ENCODE results near the gene SEMA4D.

DNA sequence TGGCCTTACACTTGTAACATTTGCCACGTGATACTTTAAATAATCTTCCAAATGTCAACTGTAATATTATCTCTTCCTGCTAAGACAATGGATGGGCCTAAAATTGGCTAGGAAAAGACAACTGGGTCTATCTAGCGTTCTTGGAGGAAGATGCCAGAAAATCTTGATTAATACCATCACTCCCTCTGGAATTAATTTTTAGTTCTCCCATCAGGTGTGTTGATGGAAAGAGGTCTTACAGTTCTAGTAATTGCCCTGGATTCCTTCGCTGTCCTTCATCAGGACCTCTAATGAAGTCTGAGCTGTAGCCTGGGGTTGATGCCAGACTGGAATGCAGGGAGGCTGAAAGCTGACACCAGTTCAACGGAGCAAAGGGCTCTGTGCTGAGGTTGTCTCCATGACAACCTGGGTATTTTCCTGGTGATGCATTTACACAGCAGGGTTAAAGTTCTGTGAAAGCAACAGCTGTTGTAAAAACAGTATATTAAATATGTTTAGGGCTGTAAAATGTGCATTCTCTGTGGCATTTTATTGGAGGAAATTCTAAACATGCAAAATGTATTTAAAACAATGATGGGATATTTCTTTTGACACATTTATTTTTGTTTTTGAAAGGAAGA lies 92.2 kb downstream of the GAS1 start:
- PRO-cap, result no peak

DNA sequence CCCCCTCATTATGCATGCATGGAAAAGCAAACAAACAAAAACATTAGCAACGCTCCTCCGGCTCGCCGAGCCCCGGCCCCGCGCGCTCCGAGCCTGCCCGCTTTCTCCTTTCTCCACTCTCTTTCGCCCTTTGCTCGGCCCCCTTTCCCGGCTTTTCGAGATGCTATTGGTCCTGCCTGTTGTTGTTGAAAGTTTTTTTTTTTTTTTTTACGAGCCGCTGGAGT lies 181 bp upstream of the GAS1 start:
- PRO-cap, result bidirectional peak, plus-strand start outside the sequence, minus-strand start at position 70 of the sequence

DNA sequence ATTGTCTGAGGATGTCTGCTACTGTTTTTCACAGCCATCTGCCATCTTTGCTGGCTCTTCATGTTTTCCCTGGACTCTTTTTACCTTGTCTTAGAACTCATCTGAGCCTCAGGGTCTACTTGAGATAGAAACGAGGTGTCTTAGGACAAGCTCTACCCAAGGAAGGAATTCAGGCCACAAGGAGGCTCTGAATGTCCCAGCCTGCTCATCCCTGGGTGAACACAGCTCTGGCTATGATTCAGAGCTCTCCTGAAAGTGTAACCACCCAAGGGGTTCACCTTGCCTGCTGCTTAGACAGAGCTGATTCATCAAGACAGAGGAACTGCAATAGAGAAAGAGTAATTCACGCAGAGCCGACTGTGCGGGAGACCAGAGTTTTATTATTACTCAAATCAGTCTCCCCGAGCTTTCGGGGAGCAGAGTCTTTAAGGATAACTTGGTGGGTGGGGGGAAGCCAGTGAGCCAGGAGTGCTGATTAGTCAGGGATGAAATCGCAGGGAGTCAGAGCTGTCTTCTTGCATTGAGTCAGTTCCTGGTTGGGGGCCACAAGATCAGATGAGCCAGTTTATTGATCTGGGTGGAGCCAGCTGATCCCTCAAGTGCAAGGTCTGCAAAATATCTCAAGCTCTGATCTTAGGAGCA lies 123.7 kb upstream of the DAPK1 start:
- PRO-cap, result no peak

DNA sequence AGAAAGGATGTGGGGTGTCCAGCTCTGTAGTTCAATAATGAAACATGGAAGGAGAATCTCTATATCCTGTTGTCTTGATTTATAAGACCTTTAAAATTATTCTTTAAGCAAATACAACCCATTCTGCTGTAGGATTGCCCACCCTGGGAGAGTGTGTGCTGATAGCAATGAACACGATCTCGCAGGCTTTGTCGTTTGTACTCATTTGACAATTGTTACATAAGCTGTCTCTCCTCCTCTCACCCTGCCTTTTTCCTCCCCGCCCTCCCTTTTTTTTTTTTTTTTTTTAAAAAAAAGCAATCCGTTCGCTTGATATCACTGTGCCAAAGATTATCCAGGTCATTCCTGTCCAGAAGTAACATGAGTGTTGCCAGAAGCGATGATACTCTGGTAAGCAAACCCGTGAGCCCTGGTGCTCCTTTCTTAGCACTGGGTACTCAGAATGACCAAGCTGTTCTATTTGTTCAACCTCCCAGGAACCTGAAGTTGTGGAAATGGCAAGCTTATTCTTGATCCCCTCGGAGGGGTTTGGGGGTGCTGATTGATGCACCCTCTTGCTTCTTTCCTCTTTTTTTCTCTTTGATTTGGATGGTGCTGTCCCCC lies 82.7 kb upstream of the CTSL start:
- PRO-cap, result no peak

DNA sequence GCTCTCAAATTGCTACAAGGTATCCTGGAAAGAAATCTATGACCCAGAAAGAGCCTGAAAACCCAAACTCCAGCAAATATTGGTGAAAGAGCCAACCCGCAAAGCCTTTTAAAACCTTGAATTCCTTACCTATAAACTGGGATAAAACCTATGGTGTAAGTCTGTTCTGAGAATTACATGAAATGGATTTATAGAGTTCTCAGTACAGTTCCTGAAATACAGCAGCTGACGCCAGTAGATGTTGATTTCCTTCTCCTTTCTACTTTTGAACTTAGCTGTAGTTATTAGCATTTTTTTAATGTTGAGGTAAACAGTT lies 3.6 kb downstream of the SPIN1 start:
- PRO-cap, result no peak

DNA sequence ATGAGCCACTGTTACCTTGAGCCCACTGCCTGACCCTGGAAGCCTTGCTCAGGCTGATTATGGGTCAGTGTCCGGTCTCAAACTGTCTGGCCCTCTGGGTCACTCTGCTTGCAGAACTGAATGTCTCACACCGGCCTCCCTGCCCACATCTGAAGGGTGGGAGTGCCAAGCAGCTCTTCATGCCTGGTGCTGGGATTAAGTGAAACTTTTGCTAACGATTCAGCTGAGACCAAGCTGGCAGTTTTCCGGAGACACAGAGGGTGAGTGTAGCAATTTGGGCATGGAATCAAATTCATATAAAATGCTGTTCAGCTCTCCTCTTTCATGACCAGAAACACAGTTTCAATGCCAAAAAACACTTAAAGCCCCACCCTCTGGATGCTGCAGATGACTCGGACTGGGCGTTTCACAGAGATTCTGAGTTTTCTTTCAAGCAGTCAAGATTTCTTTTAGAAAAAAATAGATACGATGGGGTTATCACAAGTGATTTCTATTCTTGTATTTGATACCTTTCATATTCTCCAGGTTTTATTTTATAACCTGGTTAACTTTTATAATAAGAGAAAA lies 207.5 kb downstream of the NXNL2 start:
- PRO-cap, result no peak

DNA sequence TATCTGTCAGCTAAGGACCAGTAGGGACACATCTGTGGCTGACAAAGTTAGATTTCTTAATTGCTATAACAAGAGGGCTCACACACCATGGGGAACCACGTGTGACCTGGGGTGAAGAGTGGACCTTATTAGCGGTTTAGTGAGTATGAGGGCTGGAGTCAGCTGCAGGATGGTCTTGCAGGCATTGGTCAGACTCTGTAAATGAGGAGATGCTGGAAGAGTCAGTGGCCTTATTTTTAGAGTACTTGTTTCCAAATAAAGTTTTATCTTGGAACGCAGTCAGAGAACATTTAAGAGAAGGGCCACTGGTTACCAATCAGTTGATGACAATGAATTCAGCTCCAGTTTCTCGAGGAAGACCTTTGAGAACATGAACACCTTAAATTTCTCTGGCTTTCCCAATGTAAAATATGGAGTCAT lies 186.0 kb upstream of the S1PR3 start:
- PRO-cap, result no peak

DNA sequence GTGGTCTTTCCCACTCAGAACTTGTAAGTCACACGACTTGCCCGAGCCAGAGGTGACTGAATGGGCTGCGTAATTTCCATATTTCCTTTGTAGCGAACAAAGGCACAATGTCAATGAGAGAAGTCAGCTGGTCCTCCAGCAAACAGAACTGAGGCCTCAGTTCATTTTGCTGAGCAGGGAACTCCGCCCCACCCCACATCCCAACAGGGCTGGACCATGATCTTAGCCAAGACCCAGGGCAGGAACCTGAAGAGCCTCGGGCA lies 30.6 kb downstream of the S1PR3 start:
- PRO-cap, result no peak

DNA sequence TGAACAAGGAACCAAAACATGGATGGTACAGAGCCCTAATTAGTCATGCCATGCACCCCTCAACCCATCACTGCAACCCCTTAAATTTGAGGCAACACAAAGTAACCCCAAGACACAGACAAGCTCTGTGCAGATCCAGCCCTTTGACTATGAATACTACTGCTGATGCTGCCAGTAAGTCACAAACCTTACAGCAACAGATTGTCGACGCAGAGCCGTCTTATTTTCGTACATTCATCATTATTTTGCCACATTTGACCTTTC lies 2.6 kb downstream of the SHC3 start:
- PRO-cap, result no peak

- PRO-cap, result no peak
These were observed 47.6 kb upstream of the SHC3 start for GRCh38 chr9:89226139-89226610.

DNA sequence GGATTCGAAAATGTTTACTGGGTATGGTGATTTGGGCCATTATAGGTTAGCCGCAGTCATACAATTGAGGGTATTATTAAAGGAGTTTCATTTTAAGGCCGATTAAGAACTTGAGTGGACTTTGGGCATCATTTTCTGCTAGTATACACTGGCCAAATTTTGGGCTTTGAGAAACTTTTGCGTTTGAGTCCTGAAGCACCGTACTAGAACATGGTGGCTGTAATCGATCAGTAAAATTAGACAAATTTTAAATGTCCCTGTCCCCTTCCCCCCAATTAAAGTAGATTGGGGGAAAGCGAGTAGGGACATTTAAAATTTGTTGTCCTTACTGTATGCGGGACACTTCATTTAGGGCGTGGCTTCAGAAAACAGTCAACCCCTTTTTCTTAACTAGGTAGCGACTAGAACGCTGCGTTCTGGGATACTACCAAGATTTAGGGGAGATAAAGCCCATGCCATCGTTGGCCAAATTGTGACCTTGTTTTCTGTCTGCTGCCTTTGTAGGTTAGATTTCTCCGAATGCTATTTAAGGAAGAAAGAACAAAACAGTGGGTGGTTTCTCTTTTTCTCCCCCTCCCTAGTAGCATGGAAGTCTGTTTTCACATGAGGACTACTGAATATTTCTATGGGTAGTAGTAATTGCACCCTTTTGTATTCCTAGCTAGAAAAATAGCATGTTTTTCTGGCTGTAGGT lies 1.1 kb downstream of the CKS2 start:
- PRO-cap, result no peak

DNA sequence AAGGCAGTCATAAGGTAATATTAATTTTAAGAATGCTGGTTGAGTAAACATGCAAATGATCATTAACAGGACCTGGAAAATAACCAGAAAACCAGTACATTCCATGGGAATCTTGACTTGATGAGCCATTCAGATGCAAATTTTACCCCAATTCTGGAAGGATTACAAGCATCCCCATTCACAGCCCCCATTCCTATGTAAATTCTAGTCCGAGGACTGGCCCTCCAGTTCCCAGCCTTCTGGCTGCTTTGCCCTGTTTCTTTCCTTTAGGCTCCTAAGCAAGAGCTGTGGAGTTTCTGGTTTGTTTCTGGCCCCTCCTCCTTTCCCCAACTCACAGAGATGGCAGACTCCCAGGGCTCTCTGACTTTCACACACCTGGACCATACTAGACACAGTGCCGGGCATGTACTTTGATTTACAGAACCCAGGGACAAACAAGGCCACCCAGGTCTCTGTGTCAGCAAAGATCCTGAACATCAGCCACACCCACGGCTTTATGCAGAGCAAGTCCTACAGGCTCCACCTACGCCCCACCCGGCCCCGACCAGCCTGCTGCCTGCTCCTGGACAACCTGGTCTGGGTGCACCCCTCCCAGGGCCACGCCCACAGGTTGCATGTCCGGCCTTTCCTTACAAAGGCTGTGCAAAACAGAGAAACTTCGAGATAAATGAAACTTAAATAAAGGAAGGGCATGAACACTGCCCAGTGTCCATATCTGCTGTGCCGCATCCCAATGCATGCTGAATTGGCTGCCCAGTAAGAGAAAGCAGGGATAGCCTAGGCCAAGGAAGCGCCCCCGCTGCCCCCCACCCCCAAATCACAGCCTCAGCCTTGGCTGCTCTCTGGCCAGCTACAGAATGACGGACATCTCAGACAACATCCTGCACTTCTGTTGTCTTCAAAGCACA lies 62.5 kb downstream of the SEMA4D start:
- PRO-cap, result no peak

DNA sequence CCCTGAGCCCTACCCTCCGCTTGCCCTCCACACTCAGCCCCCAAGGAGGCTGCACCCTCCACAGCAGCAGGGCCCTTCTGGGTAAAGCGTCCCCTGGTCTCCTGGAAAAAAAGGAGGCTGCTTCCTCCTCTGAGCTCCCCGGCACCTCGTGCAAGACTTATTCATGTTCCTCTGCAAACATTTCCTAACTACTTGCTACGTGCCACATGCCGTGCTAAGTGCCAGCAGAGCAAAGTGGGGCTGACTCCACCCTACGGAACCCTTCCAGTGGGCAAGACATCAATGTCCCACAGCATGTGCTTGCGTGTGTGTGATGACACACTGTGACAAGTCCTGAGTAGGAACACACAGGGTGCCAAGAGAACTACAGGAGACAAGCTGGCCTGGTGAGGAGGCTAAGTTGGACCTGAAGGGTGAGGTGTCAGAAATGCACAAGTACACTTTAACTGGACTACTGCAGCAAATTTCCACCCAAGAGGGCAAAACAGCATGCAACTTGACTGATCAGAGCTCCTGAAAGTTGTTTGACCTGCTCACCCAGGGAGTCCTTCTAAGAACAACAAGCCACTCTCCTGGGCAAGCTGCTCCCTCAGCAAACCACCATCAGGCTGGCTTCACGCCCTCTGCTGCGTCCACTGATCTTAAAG lies 57.3 kb downstream of the SEMA4D start:
- PRO-cap, result unidirectional peak, minus-strand start at position 103 of the sequence

GRCh38 chr9:89497698-89498672 lies at the start of gene SEMA4D:
Gene SEMA4D (minus strand): TSS chr9:89498113.
- PRO-cap, result bidirectional peak, plus-strand start at chr9:89498264, minus-strand start at chr9:89498106

DNA sequence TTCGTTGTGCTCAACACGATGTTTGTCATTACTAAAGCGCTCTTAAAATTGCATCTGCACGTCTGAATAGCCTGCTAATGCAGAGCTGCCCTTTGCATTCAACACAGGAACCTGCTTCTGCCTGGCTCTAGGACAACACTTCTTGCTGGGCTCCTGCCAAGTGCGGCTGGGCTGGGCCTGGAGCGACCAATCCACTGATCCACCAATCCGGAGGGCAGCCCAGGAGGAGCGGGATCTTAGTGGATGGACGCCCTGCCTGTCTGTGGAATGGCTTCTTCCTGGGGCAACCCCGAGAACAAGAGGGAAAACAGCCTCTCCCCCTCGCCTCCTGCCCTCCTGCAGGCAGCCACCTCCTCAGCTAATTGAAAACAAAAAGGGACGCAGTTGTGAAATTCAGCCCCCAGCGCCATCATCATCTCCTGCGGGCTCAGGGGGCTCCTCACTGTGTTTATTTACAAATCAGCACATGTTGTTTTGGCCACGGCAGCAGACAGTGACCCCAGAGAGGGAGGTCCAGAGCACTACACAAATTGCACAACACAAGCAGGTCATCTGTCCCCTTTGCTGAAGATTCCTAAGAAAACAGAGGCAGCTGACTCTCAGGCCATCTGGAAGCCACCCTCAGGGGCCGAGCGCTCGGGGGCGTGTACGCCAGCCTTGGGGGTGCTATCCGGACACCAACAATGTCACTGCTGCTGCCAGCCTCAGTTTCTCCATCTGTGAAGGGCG lies 57.3 kb downstream of the GADD45G start:
- PRO-cap, result no peak

DNA sequence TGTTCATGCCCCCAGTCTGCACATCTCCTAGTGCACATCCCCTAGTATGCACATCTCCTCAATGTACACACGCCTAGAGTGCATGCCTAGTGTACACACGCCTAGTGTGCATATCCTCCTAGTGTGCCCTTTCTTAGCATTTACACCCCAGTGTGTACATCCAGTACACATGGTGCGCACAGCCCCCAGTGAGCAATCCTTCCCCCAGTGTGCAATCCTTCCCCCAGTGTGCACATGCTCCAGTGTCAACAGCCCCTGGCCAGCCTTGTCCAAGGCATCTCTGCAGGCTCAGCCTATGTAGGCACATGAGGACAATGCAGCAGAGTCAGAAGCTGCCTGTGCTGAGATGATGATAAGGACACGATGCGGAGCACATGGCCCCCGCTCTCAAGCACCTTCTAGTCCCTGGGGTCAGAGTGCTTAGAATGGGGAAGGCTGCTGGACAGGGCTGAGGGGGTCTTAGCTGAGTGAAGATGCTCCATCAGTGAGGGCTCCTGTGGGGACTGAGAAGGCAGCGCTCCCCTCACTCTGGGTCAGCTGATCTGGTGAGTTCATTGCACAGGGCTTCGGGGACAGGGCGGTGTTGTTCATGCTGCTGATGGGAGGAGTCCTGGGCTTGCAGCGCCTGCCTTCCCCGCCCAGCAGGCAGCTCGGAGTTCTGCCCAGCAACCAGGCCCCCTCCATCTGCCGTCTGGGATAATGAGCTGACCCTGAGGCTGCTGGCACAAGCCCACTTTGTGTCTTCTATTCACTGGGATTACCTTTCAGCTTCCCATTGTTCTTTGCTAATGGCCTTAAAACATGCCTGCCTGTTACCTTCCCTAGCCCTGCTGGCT lies 70.0 kb downstream of the GADD45G start:
- PRO-cap, result no peak

- PRO-cap, result no peak
These were observed 72.8 kb downstream of the GADD45G start for GRCh38 chr9:89677440-89678230.

GRCh38 chr9:89684659-89685656 lies 80.1 kb downstream of the GADD45G start:
- PRO-cap, result no peak

- PRO-cap, result no peak
These were observed 96.7 kb downstream of the GADD45G start for GRCh38 chr9:89701558-89701938.

GRCh38 chr9:90002375-90002647 lies 397.5 kb downstream of the GADD45G start:
- PRO-cap, result no peak